ENCODE data around the genes GEMIN6 and THUMPD2.

GRCh38 chr2:38138284-38138820 is 62.4 kb upstream of the CYP1B1 start:
- PRO-cap, result no peak

DNA sequence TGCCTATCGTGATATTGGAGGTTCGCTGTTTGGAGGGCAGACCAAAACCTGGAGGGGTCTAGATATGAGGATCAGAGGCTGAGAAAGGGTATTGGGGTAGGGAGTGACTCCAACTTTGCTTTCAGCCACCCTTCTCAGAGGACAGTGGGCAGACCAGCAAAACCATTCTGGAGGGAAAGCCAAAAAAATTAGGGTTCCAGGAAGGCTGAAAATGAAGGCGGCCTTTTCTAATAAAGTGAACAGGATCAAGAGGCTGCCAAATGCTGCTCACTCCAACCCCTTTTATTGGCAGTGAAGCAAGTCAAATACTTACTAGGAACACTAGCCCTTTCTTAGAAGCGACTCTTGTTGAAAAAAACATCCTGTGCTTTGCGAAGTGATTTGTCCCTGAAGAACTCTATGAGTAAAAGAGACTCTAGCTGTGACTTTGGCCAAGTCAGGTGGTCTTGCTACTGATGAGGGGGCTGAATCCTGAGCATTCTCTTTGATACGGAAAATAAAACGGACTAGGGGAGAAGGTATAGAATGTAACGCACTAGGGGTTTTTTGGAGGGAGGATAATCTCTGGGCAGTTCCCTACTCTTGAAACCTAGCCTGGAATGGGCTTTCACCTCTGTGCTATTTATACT is 83.7 kb upstream of the CYP1B1 start:
- PRO-cap, result no peak

DNA sequence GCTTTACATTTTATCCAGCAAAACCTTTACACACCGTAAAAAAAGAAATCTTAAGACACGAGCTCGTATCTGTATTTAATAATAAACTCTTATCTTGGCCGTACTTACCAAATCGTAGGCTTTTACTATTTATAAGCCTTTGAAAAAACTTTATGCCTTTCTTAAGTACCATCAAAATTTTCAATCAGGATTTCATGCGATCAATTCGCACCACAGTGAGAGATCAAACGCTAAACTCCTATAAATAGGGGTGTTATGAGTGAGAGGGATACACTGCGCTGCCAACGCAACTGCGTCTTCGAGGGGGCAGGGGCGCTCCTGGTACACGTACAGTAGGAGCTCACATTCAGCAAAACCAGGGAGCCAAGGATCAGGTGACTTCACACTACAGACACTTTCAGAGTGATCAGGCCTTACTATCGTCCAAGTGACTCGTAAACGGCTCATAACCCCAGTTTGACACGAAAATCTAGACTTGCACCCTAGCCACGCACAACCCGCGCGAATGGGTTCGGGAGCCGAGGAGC is 1.0 kb downstream of the ATL2 start:
- PRO-cap, result no peak

- PRO-cap, result no peak
Observed at GRCh38 chr2:38406400-38407620, 29.7 kb upstream of the ATL2 start.

- PRO-cap, result no peak
Observed at GRCh38 chr2:38437985-38438517, 61.0 kb upstream of the ATL2 start.

DNA sequence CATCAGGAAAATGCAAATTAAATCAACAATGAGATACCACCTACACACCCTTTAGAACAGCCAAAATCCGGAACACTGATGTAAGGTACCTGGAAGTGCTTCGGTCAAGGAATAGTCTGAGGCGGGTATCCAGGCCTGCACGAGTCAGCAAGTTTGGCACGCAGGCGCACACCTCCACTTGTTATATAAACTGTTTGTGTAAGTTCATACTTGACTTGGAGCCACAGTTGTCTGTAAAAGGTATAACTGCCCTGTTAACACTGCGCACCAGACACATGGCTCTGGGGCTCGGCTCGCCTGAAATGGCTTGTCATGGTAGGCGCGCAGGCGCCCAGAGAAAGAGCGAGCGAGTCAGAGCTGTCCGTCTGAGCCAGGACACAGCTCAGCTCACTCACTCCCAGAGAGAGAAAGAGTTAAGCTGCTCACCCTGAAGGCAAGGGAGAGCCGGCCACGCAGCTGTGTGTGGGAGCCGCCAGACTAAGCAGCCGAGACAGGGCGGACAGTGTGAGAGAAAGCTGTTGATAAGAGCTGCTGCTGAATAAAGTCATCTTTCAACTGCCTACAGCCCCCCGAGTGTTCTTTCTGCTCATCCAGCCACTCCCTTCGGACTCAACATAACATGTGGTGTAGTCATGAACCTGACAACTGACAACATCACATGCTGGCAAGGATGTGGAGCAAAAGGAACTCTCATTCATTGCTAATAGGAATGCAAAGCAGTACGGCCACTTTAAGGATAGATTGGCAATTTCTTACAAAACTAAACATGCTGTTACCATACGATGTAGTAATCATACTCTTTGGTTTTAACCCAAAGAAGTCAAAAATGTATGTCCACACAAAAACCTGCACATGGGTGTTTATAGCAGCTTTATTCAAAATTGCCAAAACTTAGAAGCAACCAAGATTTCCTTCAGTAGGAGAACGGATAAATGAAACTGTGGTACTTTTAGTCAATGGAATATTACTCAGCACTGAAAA is 87.1 kb downstream of the HNRNPLL start:
- PRO-cap, result no peak

GRCh38 chr2:38591020-38591308 is 11.8 kb downstream of the HNRNPLL start:
- PRO-cap, result no peak

DNA sequence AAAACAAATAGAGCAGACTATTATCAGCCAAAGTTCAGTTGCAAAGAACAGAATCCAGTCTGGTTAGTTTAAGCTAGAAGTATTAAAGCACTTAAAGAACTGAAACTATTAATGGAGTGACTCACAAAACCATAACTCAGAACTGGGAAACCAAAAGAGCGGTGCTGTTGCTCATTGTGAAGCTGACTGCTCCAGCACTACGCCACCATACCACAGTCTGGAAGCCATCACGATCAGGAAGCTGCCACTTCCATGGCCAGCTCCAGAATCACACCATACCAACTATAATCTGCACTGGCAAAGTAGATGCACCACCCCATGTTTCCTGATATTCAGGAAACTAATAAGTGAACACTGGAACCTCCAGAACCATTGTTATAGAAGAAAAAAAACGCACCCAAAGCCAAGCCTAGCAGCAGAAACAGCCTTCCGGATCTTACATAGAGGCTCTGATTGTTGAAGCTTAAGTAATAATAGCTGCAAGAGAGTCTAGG is 8.7 kb upstream of the HNRNPLL start:
- PRO-cap, result no peak

- PRO-cap, result no peak
Observed at GRCh38 chr2:38692911-38693321, 27.0 kb downstream of the GALM start.

GRCh38 chr2:38733421-38734012 is 17.6 kb downstream of the SRSF7 start:
- PRO-cap, result no peak

GRCh38 chr2:38778032-38778299 is at the start of gene GEMIN6:
GEMIN6 (plus strand) TSS chr2:38778210.
- PRO-cap, result no peak

DNA sequence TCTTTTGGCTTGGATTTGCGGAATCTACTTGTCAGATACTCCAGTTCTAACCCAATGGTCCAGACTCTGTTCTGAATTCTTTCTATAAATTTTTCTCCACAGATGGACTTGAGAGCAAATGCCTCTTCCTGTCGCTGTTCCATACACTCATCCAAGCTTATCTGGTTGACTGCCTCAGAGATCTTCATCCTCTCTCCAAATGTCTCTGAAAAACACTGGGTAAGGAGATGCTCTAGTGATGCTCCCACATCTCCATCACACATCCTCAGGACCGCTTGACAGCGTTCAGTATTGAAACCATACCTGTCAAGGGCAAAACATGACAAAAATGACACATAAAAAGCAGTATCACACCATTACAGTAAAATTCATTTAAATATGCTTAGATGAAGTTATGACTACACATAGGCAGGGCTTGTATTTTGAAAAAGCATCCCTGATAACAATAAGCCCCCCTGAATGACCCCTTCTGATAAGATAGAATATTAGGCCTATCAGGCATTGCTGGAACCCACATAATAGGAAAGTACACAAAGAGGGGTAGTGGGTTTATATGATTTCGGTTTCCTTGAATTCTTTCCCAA is 14.1 kb downstream of the DHX57 start:
- PRO-cap, result no peak

DNA sequence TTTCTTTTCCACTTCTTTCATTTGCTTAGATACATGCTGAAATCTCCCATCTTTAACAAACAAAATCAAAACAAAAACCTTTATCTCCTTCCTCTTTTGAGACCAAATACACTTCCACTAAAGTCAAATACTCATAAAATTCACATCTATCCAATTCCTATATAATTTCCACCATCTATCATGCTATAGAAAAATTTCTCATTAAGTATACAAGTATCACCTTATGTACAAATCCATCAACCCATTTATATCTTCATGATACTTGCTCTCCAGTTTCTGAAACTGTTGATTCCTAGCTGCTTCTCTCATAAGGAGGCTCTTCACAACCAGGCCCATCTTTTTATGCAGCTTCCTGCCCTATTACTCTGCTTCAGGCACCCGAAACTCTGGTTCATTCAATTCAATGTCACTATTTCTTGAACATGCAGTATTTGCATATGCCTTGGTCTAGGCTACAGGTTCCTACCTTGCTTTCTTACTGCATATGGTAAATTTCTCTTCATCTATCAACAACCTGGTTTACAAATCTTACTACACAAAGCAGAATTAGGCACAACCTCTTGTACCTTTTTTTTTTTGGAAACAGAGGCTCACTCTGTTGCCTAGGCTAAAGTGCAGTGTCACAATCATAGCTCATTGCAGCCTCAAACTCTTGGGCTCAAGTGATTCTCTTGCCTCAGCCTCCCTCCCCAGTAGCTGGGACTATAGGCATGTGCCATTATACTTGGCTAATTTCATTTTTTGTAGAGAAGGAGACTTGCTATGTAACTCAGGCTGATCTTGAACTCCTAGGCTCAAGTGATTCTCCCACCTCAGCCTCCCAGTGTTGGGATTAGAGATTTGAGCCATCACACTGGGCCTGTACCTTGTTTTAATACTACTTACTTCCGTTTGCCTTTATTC is 125.6 kb upstream of the SOS1 start:
- PRO-cap, result no peak

GRCh38 chr2:39513414-39513960 is 76.4 kb upstream of the MAP4K3 start:
- PRO-cap, result no peak

GRCh38 chr2:39778516-39779456 is at the start of gene THUMPD2:
THUMPD2 (minus strand) TSS chr2:39779258.
- PRO-cap, result bidirectional peak, plus-strand start at chr2:39779372, minus-strand start at chr2:39779267

DNA sequence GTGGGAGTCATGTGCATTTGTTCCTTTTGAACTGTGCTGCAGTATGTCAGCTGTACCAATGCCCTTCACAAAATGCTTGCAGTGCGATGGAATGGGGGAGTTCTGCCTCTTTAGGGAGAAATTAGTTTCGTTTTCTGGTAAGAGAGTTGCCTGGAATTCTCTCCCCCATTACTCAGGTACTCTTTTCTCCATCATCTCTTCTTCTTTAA is 2.2 kb upstream of the THUMPD2 start:
- PRO-cap, result no peak

DNA sequence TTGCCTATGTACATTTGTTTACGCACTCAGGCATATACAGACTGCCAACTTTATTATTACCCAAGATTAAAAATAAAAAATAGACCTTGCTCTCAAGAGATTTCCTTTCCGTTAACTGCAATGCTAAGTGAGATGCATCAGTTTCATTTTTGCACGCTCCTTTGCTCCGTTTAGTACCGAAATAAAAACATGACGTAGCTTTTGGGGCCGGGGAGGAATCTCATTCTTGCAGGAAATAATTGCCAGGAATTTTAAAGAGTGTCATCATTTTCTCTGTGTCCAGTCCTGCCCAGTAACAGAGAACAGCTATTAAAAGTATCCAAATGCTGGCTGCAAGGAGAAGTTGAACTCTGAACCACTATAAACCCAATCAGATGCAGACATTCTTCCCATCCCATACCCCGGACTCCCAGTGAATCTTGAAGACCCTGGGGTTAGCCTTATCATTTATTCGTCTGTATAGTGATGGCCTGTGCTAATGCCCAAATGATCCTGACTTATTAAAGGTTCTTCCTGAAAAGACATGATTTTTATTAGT is 169.4 kb downstream of the SLC8A1 start:
- PRO-cap, result no peak

DNA sequence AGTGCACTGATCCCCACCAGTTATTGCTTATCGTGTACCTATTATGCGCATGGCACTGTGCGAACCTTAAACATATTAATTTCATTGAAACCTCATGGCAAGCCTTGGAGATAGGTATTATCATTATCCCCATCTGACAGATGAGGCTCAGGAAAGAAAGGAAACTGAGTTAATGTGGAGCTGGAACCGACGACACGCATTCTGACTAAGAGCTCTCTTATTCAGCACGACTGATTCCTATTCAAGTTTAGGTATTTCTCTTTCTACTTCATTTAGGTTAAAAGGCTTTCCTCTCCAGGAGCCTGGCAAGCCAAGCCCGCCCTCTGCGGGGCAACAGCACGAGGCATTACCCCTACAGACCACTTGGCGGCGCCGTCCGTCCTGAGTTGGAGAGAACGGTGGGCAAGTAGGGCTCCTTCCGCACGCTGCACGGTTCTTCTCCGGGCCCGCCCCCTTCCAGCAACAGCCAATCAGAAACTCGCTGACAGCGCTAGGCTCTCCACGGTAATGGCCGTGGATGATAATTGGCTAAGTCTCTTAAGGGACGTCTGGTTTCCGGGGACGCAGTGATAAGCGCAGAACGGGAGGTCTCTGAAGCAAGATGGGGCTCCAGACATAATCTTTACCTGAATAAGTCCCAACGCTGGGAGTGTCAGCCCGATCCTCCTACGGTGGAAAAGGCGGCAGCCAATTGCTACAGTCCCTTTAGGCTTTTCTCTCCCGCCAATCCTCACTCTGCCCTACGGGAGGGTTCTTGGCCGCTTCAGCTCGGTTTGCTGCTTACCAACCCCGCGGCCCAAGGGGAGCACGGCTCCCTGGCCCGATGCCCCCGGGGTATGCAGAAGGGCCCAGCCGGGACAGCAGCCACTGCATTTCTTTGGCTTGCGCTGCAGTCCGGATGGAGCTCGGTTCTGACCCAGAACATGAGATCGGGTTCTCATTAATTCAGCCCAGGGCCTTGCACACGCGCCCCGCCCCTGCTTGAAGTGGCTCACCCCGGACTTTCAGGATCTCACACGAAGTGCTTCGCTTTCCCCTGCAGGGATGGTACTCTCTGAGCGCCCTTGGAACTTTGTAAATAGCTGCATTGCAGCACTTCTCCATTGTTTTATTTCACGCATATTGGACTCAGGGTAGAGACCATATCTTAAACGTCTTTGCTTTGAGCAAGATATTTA is 207.0 kb upstream of the PKDCC start:
- PRO-cap, result unidirectional peak, plus-strand start at position 578 of the sequence

- PRO-cap, result no peak
Observed at GRCh38 chr2:41921991-41922767, 125.6 kb upstream of the PKDCC start.

DNA sequence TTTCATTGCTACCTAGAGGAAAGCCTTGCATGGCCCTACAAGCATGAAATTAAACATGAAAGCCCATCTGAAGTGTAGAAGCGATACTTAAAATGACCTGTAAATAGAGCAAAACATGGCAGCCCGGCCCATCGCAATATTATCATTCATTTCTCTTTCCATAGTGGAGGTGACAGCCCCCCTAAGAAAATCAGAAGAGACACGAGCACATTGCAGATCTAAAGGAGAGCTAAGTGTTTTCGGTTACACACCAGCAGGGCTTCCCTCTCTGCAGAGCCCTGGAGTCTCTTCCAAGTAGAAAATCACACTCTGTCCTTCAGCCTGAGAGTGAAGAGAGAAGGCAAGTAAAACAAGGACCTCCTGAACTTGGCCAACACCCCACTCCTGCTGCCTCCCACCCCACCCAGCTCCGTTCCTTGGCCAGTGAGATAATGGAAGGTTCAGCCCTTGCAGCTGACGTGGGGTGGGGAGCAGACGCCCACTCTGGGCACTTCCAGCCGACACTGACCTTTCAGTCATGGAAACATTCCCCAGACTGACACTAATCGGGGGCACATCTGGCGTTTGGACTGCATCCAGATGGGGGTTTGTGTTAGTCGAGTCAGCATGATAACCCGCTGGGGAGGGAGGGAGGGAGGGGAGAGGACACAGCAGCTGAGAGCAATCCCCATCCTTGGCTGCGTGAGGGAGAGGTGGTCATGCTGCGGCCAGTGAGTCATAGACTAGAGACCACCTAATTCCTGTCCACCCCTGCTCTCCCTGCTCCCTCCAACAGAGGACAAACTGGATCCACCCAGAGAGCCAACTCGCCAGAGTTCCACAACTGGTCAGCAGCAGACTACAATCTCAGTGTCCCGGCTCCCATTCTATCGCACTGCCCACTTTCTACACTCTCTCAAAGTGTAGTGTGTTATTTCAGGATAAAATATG is 115.6 kb upstream of the PKDCC start:
- PRO-cap, result no peak

Measured in left common carotid artery plus branches (tissue), 1 donor.